Glomerular endothelial cell (primary cell): ENCODE results near the genes PDCD2L and GRAMD1A.

DNA sequence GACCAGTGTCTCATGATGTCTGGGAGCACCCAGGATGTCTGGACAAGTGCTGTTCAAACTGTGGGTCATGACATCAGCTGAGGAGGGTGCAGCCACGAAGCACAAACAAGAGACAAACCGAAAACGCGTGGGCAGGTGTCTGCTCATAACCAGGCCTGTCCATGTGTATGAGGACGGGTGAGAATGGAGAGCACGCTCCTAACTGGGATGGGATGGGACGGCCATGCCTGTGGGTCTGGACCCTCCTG, 32.6 kb downstream of the CEBPG start:
- RAMPAGE, long total RNA, result no peak

DNA sequence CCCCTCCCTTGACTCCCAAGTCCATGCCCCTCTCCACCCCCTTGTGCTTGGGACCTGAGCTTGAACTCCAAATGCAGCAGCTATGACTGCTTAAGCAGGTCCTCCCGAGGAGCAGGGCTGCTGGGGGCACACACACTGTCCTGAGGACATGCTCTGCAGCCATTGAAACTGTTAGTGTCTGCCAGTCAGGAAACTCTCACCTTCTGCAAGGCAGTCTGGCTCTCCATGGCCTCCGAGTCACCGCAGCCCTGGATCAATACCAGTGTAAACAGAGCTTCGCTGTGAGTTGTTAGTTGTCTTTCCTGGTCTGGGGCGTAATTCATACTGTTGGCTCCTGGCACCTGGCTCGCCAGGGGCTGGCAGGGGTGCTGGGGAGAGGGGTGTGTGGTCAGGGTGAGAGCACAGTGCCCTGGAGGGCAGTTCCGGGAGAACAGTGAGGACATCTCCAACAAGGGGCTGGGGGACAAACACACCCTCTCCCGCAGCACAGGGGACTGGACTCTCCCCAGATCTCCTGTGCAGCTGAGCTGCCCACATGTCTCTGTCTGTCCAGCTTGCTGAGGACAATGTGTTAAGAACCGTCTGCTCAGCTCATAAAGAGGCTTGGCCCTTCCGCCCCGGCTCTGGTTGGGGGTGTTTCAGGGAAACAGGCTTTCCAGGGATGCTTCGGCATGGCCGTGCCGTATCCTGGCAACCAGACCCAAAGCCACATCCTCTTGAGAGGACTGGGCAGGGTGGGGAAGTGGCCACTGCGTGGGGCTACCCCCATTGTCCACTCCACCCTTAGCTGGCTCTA, 41.3 kb upstream of the CHST8 start:
- RAMPAGE, long total RNA, result no peak

GRCh38 chr19:33781011-33781210, 15.8 kb upstream of the KCTD15 start:
- RAMPAGE, long total RNA, result no peak

DNA sequence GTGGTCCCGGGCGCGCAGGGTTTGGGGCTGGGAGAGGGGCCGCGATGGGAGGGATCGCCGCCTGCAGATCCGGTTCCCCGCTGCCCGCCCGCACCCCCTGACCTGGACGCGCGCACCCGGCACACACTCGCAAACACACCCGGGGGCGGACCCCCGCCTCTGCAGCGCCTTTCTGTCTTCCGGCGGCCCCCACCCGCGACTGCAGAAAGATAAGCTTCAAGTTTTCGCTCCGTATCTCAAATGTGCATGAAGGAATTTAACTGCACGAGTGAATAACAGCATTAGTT, 799 bp downstream of the KCTD15 start:
- RAMPAGE, long total RNA, result no peak

GRCh38 chr19:33878915-33879270, 82.2 kb downstream of the KCTD15 start:
- RAMPAGE, long total RNA, result no peak

DNA sequence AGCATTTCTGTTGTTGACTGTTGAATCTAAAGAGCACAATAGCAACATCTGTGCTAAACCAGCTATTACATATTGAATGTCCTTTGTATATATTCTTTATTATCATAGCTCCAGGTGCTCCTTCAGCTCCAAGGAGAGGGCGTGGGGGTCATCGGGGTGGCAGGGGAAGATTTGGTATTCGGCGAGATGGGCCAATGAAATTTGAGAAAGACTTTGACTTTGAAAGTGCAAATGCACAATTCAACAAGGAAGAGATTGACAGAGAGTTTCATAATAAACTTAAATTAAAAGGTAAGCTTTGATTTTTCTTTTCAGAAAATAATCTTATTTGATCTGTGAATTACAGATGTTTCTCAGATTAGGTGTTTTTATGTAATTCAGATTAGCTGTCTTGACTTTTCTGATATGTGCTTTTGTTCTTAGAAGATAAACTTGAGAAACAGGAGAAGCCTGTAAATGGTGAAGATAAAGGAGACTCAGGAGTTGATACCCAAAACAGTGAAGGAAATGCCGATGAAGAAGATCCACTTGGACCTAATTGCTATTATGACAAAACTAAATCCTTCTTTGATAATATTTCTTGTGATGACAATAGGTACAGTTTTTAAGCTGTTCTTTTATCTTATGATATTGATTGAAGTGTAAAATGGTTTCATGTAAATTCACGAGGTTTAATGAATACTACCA, 34.9 kb upstream of the GARRE1 start:
- RAMPAGE, long total RNA, result no peak

DNA sequence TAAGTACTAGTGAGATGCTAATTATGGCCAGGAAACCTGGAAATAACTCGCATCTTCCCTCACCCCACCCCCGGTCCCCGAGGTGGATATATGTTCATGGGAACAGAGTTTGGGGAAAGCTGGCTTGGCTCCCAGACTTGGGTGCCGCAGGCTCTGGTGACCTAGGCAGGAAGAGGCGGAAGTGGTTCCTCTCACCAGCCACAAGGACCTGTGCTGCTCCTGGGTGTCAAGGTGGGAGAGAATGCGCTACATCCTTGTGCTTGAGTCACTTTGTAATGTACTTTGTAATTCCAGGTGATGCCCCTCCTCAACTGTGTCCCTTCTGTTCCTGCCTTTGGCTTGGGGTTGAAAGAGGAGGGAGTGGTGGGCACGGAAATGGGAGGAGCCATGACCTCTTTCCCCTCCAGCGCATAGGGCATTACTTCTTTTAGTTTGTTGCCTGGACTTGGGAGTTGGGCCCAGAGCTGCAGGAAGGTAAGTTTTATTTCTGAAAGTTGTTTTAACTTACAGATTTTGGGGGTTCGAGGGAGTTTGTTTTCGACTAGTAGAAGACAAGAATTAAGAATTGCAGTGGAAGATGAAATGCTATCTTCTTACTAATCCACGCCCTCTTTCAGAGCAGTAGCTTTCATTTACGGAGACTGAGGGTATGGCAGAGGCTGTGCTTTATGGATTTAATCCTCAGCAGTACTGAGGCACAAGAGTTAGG, 10.9 kb downstream of the GARRE1 start:
- RAMPAGE, long total RNA, result start-site peak on the plus strand centred at position 324 of the sequence, 249 bp wide, 31 and 50 reads in 2 replicates

GRCh38 chr19:34274121-34275408, 20.2 kb downstream of the GARRE1 start:
- RAMPAGE, long total RNA, result no peak

- RAMPAGE, long total RNA, result no peak
These were observed 51.9 kb downstream of the GARRE1 start for GRCh38 chr19:34306064-34306901.

DNA sequence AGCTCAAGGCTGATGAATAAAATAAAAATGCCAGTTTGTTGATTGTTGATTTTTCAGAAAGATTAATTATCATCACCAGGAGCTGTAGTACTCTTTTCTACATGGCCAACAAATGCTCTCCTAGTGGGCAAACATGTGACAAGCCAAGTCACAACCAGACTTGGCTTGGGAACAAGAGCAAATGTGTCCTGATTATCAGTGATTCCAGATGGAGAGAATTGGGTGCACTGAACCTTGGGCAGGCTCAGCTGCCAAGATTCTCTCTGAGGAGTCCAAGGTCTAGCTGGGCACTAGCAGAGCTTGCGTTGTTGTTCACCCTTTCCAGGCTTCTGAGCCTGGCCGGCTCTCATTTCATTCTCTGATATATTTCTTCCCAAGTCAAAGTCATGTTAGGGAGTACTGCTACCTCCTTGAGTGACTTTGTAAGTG, 27.3 kb upstream of the GPI start:
- RAMPAGE, long total RNA, result no peak

DNA sequence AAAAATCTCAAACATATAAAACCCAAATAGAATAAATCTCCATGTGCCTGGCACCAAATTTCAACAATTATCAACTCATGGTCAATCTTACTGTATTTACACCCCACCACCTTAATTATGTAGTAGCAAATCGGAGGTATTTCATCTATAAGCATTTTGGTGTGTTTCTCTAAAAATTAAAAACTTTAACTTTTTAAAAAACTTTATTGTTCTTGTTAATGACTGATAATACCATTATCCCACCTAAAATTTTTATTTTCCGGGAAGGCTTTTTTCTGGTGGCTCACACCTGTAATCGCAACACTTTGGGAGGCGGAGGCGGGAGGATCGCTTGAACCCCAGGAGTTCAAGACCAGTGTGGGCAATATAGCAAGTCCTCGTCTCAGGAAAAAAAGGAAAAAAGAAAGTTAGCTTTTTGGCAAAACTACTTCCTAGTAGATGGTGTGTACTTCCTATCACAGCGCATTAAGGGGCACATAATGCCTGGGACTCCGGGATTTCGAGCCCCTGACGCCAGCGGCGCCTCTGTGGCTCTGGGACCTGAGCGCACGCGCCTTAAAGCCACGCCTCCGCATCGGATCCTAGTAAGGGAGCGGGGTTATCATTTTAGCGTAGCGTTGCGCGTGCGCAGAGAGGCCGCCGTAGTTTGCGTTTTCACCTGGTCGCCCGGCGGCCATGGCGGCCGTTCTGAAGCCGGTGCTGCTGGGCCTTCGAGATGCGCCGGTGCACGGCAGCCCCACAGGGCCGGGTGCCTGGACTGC, at the start of gene PDCD2L:
Gene PDCD2L, plus strand, starts transcription at position 644 of the 761 bp plus-strand sequence.
- RAMPAGE, long total RNA, result no peak

DNA sequence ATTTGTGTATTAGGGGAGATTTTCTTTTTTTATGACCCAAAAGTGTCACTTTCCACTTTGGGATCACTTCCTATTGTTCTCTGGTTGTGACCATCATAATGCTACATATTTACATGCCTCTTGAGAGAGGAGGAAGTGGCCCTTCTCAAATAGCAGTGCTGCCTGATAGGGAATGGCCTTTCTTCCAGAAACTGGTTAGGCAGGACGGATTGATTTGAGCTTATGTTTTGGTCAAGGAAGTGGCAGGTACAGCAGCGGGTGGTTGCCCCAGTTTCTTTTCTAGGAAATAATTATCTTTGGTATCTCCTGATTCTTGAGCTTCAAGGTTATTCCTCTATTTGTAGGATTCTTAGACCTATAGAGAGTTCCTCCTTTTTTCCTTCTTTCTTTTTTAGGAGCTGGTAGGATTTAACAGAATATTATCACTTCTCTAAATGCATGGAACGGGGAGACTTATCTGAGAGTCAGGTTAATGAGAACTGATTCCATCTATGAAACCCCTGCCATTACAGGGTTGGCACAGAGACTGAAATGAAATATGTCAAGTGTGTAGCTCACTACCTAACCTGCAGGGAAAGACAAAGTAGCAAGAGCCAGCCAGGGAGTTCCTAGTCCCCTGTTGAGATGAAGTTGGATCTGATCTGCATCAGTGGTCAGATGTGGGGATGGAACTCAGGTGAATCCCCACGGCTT, 21.8 kb upstream of the WTIP start:
- RAMPAGE, long total RNA, result no peak

- RAMPAGE, long total RNA, result no peak
These were observed 22.1 kb downstream of the WTIP start for GRCh38 chr19:34503373-34504429.

DNA sequence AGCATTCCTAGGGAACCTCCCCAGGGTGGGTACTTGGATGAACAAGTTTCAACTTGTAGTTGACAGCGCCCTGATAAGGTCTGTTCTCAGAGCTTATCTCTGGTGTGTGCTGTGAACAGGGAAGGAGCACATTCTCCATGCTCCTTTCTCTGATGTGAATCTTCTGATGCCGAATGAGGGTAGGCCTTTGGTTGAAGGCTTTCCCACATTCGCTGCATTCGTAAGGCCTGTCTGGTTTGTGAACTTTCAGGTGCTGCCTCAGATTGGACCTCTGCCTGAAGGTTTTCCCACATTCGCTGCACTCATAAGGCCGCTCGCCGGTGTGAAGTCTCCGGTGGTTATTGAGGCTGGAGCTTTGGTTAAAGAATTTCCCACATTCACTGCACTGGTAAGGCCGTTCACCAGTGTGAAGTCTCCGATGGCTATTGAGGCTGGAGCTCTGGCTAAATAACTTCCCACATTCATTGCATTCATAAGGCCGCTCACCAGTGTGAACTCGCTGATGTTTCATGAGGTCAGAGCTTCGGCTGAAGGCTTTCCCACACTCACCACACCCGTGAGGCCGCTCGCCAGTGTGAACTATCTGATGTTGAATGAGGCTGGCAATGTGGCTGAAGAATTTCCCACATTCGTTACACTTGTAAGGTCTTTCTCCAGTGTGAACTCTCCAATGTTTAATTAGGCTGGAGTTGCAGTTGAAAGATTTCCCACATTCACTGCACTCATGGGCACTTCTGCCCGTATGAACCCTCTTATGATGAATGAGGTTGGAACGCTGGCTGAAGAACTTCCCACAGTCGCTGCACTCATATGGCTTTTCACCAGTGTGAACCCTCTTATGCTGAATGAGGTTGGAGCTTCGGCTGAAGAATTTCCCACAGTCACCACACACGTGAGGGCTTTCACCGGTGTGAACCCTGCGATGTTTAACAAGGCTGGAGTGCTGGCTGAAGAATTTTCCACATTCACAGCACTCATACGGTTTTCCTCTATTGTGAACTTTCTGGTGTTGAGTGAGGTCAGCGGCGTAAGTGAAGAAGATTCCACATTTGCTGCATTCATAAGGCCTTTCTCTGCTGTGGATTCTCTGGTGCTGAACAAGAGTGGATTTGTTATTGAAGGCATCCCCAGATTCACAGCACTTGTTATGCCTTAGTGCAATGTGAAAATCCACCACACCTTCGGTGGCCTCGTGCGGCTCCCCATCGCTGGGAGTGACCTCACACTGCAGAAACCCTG, 5.7 kb downstream of the ZNF792 start:
- RAMPAGE, long total RNA, result no peak

GRCh38 chr19:34961923-34962925, 1.8 kb downstream of the ZNF792 start:
- RAMPAGE, long total RNA, result no peak

GRCh38 chr19:35000066-35000851, at the start of gene GRAMD1A:
Gene GRAMD1A (plus strand): TSS chr19:35000323.
- RAMPAGE, long total RNA, result no peak

DNA sequence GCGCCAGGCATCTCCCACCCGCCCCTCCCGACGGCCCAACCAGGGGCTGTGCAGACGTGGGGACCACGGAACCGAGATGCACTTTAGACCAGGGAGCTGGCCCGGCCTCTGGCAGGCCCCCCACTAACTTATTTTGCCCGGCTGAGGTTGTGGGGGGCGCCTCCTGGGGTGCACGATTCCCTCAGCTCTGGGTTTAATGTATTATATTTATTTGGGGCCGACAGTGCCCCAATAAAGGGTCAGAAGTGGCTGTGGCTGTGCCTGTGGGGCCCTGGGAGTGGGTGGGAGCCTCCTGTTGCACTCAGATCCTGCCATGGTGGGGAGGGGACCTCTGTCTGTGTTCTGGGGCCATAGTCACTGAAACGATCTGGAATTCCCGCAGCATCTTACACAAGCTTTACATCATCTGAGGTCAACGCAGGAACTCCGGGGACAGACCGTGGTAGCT, 4.0 kb upstream of the SCN1B start:
- RAMPAGE, long total RNA, result no peak

DNA sequence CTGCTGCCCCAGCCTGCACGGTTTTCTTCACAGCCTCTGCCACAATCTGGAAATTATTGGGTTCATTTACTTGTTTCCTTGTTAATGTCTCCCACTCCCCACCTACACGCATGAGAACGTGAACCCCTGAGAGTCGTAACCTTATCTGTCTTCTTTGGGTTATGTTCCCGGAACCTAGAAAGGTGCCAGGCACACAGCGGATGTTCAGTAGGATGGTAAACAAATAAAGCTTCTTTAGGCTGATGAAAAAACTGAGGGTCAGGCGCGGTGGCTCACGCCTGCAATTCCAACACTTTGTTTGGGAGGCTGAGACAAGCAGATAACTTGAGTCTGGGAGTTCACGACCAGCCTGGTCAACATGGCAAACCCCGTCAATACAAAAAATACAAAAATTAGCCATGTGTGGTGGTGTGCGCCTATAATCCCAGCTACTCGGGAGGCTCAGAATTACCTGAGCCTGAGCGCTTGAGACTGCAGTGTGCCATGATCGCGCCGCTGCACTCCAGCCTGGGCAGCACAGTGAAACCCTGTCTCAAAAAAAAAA, 6.0 kb downstream of the HPN start:
- RAMPAGE, long total RNA, result no peak

DNA sequence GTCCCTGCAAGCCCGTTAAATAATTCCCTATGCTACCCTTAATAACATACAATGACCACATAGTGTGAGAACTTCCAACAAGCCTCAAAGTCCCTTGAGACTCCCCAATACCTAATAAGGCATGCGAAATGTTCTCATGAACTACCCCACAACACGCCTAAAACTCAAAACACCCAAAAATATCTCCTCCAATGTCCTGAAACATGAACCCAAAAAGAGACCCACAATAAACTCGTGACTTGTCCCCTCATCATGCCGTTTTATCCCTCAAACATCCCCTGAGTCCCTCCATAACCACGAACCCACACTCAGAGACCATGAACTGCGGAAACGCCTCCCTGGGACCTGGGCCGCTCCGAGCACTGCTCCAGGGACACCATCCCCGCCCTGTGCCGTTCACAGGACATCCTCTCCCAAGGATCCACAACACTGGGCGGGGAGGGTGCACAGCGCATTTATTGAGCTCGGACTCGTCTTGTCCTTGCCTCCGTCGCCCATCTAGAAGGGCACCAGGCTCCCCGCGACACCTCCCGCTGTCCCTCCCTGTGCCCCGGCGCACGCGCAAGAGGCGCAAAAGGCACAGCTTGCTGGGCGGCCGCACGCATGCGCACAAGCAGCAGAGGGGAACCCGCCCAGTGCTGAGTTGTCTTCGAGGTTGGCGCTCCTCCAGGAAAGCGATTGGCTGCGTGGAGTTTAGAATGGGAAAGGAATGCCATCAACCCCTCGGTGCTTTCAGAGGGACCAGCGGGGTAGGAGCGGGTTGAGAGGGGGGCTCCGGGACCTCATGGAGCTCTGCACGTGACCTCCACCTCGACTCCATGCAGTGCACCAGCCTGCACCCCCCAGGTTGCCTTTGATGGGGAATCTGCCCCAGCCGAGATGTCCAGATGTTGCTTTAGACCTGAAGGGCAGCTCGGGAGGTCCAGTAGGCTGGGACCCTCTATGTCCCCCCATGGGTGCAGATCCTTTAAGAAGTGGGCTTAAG, 8.7 kb downstream of the FXYD3 start:
- RAMPAGE, long total RNA, result no peak

DNA sequence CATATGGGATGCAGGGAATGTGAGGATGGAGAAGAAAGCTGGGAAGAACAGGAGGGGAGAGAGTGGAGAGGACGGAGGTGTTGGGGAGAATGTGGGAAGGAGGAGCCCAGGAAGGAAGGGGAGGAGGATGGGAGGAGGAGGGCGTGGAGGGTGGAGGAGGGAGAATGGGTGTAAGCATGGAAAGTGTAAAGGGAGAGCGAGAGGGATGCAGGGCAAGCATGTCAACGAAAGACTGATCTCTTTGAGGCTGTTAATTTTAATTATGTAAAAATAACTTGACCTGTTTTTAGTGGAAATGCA, 2.0 kb upstream of the FXYD5 start:
- RAMPAGE, long total RNA, result no peak